Metastatic Liver Carcinoma in the Adrenal Gland (tissue), 2 donors: ENCODE results near the genes LALBA, CCDC65 and NCKAP5L.

DNA sequence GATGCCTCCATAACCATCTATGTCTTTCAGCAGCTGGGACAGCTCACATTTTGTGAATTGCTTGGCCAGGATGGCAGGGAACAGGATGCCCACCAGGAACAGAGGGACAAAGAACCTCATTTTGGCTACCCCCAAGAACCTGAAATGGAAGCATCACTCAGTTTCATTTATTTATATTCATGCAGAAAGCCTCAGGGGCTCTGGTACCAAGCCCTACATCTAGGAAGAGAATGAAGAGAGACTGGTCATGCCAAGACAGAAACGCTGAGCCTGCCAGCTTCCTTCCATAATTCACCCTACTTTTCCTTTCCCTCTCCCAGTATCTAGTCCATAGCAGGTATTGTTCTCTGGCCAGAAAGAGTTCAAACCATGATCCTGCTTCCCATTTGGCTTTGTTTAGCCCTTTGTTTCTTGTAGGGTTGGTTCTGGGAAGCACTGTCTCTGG, at the start of gene LALBA:
Gene LALBA (minus strand): TSS at position 146 of the 445 bp plus-strand sequence.
- PRO-cap, 2 experiments = no peak in any of the 2 experiments

GRCh38 chr12:48770718-48771341, 18.1 kb downstream of the ADCY6 start:
- PRO-cap, 2 experiments = no peak in any of the 2 experiments

GRCh38 chr12:48771456-48772213, 17.3 kb downstream of the ADCY6 start:
- PRO-cap, 2 experiments = no peak in any of the 2 experiments

- PRO-cap, 2 experiments = no peak in any of the 2 experiments
These were observed 4.7 kb upstream of the DDX23 start for GRCh38 chr12:48856783-48857001.

- PRO-cap, 2 experiments = peak in 2 of 2 experiments; most common plus-strand start chr12:48903694 (in 1); most common minus-strand start chr12:48903508 (in 2)
These were observed at the start of gene CCDC65 for GRCh38 chr12:48903244-48904552. CCDC65 (plus strand) TSS chr12:48904133.

- PRO-cap, 2 experiments = no peak in any of the 2 experiments
These were observed 7.5 kb downstream of the FKBP11 start for GRCh38 chr12:48917565-48918398.

GRCh38 chr12:49057696-49058524, 2.7 kb downstream of the KMT2D start:
- PRO-cap, 2 experiments = no peak in any of the 2 experiments

DNA sequence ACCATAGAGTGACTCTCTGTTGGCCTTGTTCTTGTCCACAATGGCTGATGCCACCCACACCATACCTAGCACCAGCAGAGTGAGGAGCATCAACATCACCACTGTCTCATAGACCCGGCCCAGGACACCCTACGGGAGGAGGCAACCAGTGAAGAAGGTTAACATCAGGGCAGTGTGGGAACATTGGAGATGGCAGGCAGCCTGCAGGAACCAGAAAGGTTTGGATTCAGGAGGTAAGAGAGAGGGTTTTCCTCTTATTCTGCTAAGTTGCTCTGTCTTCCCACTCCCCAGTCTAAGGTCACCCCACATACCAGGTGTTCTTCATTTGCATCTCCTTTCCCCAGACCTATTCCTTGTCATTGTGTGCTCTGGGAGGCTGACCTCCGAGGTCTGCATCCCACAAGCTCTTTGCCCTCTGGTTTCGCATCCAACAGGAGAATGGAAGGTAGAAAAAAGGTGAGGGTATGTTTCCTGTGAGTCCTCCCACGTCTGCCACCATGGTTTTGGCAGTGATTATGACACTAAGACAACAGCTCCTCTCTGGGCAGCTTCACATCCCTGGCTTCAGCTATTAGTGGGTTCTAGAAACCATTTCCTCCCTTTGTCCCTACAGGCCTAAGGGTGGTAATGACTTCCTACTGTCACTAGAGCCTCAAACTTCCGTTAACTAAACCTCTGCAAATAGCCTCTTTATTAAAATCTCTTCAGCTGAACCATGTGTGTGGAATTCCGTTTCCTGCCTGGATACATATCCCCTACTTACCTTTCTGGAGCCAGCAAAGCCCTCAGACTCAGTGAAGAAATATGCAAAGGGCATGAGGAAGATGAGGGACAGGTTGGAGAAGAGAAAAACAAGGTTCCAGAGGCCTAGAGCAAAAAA, 6.7 kb downstream of the LMBR1L start:
- PRO-cap, 2 experiments = no peak in any of the 2 experiments

DNA sequence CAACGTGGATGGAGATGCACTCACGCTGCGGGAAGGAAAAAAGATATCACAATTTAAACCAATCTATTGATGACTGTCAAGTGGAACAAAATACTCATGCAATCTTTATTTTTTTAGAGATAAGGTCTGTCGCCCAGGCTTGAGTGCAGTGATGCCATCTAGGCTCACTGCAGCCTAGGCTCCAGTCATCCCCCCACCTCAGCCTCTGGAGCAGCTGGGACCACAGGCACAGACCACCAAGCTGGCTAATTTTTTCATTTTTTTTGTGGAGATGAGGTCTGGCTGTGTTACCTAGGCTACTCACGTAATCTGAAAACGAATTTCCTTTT, 1.5 kb downstream of the TUBA1B start:
- PRO-cap, 2 experiments = no peak in any of the 2 experiments

- PRO-cap, 2 experiments = no peak in any of the 2 experiments
These were observed 1.1 kb downstream of the TUBA1B start for GRCh38 chr12:49130027-49130560.

- PRO-cap, 2 experiments = no peak in any of the 2 experiments
These were observed 553 bp downstream of the TUBA1A start for GRCh38 chr12:49188211-49188842.

DNA sequence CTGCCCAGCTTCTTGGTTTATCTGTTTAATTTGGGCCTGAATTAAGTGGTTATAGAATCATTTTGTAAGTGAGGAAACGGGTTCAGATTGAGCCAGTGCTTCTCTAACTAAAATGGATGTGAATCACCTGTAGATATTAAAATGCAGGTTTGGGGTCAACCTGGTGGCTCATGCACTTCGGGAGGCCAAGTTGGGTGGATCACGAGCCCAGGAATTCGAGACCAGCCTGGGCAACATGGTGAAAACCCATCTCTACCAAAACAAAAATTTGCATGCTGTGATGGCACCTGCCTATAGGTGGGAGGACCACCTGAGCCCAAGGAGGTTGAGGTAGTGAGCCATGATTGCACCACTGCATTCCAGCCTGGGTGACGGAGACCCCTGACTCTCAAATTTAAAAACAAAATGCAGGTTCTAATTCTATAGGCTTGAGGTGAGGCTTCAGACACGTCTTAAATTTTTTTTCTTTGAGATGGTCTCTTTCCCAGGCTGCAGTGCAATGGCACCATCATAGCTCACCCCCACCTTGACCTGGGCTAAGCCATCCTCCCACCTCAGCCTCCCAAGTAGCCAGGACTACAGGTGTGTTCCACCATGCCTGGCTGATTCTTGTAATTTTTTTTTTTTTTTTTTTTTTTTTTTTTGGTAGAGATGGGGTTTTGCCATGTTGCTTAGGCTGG, 8.9 kb downstream of the TUBA1C start:
- PRO-cap, 2 experiments = no peak in any of the 2 experiments

DNA sequence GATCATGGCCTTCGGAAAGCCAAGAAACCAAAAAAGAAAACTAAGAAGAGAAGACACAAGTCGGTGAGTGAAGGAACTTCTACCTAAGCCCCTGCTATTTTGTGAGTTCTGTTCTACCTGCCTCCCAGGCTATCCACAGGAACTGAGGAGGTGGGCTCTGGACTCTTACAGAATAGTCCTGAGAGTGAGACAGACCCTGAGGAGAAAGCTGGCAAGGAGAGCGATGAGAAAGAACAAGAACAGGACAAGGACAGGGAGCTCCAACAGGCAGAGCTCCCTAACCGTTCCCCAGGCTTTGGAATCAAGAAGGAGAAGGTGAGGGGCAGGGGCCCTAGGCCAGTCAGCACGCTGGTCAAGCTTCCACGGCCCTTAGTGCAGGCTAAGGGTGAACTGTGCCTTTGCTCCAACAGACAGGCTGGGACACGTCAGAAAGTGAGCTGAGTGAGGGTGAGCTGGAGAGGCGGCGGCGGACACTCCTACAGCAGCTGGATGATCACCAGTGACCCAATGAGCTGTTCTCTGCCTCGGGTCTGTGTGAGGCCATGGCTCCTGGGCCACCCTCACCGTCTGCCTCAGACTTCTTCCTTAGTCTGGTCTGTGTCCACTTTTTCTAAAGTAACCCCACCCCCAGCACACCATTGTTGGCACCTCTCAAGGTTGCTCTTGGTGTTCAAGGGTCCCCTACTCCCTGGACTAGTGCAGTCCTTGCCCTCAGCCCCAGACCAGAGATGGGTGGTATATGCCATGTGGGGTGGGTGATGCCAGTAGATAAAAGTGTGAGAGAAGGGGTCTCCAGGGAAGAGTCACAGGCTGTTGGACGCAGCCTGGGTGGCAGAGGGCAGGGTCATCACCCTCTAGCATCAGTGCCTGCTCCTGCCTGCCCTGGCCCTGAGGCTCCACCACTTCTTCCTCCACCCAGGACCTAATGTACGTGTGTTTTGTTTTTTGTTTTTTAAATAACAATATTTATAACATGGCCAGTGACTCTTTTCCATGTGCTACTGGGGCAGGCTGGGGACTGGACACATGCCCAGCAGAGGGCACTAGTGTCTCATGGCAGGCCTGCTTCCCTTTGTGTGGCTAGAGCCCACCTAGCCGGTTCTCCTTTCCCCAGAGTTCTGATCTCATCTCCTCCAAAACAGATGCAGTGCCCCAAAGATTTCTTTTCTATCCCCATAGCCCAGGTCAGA, 20.7 kb downstream of the PRPF40B start:
- PRO-cap, 2 experiments = no peak in any of the 2 experiments

DNA sequence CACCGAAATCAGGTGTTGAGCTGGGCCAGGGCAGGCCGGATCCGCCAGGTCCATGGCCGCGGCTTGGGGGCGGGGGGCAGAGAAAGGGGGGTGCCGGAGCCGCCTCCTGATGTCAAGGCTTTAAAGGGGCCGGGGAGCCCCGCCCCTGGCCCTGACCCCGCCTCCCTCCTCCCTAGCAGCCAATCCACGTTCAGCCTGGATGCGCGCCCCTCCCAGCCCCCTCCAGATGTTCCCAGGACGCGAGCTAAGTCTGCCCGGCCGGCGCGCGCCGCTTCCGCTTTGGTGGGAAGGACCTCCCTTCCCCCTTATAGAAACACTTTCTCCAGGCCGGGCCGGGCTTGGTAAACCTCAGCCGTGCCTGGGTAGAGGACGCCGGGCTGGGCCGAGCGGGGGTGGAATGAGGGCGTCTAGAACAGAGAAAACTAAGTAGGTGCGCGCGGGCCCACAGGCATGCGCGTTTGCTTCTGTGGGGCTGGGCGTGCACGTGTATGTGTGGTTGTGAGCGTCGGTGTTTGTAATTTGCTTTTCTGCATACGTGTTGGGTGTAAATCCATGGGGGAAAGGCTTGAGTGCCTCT, at the start of gene NCKAP5L:
Gene NCKAP5L (minus strand): TSS at position 95 of the 577 bp plus-strand sequence.
- PRO-cap, 2 experiments = peak in 1 of 2 experiments; most common plus-strand start position 225 of the sequence (in 1); most common minus-strand start position 95 of the sequence (in 1)

DNA sequence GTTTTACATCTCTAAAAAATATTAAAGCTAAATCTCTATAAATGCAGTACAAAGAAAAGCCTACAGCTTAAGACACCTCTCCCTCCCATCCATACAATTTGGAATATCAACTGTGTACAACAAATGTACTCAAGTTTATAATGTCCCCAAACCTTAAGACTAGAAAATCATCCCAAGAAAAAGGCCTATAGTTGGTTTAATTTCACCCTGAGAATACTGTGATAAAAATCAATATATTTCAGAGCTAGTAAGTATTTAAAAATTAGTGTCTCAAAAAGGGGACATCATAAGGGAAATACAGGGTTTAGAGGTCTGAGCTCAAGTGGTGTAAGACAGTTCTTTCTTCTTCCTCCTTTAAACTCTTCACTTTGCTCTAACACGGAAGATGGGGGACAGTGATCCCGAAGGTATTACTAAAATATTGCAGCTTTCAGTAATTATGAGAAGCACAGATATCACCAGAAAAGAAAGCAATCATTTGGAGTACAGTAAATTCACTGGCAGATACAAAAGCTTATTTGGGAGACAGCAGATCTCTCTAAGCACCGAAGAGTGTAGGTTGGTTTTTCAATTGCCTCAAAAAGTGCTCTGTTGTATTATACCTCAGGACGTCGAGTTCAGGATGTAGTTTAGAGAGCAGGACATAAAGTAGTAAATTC, 8.8 kb upstream of the CERS5 start:
- PRO-cap, 2 experiments = no peak in any of the 2 experiments

- PRO-cap, 2 experiments = no peak in any of the 2 experiments
These were observed 34.9 kb upstream of the CERS5 start for GRCh38 chr12:50201858-50202777.

DNA sequence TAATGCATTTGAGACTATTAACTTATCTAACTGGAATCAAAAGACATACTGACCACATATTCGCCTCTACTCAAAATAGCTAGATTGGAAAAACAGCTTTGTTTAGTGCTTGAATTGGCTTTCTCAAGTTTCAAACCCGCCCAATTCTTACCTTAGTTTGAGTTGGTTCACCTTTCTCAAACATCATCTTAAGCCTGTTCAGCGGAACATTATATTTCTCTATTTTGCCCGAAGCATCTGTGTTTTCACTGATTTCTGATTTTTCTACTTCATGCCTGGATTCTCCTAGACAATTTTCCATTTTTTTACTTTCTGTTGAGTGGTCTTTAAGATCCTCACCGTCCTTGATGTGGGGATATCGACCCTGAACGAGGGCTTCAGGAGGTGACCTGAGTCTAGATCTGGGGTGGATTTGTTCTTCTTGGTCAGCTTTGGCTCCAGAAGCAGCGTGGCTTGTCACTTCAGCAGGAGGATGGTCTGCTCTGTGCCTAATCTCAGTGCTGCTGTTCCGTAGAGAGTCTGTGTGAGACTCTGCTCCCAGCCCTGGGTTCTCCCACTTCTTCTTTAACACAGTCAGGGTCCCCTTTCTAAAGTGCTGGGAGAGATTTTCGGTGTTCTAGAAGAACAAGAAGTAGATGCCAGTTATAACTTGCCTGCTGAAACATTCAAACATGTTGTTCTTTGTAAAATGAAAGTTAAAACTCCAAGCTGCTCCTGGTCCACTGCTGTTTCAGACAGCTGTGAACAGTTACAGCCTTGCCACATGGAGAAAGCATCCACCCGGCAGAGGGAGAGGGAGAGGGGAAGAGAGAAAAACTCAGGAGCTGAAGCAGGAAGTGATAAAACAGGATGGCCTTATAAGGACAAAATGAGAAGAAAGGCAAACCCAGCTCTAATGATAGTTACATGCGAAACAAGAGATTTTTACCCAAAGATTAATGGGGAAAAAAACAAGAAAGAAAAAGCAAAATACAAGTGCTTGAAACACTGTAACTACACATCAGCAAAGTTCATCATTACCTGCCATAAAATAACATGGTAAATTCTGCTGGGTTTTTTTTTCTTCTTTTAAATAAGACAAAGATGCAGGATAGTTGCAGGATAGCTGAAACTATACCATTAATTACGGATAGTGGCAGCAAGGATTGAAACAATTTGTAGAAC, 55.1 kb upstream of the CERS5 start:
- PRO-cap, 2 experiments = no peak in any of the 2 experiments

DNA sequence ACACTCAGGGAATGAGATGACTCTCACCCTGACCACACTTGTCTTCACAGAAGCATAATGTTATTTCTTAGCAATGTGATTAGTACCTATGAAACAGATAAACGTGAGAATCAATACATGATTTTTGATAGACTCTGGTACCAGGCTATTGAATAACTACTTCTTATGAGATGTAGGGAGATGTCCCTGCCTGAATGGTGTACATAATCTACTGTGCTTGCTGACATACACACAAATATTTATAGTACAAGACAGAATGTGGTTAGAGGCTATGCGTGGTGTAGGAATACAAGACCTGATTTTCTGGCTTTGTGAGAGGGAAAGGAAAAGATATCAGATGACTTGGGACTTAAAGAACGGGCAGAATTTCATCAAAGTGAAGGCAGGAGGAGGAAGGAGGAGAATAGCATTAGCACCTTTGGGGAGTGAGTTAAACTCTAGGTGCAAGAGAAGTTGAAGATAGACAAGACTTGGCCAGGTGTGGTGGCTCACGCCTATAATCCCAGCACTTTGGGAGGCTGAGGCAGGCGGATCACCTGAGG, 31.4 kb downstream of the LIMA1 start:
- PRO-cap, 2 experiments = no peak in any of the 2 experiments

- PRO-cap, 2 experiments = no peak in any of the 2 experiments
These were observed 39.1 kb upstream of the DIP2B start for GRCh38 chr12:50465525-50466287.

DNA sequence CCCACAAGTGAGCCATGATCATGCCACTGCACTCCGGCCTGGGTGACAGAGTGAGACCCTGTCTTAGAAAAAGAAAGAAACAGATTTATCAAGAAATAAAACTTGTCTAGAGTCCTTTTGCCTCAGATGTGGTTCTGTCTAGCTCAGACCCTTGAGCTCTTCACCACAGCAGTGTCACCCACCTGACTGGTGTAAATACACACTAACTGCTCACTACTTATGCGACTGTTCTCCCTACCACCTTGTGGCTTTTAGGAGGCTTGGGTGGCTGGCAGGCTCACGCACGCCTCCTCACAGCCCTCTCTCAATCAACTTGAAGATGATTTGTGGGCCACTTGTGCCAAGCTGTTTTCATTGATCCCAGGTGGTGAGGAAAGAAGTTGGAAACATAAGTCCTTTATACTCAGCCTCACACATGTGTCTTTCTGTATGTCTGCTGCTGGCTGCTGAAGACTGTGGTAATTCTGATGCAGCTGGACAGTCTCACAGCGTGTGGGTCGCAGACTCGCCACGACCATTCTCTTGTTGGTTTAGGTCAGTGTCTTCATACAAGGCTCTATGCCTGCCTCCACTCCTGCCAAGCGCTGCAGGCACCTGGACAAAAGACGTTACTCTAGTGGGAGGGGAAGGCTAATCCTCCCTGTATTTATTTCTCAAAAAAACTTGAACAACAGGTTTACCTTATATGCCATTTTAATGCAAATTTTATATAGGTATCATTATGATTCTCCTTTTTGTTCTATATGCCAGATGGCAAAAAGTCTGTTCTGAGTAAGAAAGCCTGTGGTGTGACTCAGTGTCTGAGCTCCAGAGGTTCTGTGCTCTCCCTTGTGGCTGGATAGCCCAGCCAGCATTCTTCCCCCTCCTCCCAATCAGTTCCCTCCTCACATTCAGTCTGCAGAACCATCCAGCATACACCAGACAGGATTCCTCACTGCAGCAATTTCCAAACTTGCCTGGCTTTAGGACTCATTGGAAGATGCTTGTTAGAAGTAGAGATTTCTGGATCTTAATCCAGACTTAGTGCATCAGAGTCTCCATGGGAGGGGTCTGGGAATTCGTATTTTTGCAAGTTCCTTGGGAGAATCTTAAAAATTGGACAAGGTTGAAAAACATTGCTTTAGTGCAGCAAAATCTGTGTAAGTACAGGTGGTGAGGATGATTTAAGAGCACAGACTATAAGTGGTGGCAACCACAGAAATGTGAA, 115.6 kb downstream of the DIP2B start:
- PRO-cap, 2 experiments = no peak in any of the 2 experiments